ENCODE results near the gene TXNDC15.

DNA sequence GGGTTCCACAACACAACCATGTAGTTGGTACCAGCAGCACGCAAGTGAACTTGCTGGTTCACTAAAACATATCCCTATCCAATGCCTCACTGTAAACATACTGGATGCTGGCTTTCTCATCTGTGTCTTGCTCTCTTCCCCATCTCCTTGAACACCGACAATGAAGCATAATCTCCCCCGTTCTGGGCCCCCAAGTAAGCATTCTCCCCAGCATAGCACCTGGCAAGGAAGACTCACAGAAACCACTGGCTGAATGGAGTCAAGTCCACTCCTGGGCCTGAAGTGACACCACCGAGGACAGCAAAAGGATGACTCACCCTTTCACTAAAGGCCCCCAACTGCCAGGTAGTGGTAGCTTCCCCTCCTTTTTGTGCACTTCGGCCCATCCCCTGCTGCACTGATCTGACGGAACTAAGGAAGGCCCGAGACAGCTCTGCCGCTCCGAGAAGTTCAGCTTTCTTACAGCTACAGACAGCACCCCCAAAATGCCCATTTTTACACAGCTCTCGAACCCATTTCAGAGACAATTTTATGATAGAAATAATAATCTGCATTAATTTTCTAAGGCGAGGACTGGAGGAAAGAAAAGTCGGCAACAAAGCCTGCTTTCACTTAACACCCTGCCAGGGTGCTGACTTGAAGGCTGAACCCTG, 9.4 kb downstream of the VDAC1 start:
- PRO-cap, 5 experiments = no peak in any of the 5 experiments
- RAMPAGE, long total RNA, 2 experiments = no peak in any of the 2 experiments
- RRBS = no CpG with 5 or more reads among the region's 12 CpGs

DNA sequence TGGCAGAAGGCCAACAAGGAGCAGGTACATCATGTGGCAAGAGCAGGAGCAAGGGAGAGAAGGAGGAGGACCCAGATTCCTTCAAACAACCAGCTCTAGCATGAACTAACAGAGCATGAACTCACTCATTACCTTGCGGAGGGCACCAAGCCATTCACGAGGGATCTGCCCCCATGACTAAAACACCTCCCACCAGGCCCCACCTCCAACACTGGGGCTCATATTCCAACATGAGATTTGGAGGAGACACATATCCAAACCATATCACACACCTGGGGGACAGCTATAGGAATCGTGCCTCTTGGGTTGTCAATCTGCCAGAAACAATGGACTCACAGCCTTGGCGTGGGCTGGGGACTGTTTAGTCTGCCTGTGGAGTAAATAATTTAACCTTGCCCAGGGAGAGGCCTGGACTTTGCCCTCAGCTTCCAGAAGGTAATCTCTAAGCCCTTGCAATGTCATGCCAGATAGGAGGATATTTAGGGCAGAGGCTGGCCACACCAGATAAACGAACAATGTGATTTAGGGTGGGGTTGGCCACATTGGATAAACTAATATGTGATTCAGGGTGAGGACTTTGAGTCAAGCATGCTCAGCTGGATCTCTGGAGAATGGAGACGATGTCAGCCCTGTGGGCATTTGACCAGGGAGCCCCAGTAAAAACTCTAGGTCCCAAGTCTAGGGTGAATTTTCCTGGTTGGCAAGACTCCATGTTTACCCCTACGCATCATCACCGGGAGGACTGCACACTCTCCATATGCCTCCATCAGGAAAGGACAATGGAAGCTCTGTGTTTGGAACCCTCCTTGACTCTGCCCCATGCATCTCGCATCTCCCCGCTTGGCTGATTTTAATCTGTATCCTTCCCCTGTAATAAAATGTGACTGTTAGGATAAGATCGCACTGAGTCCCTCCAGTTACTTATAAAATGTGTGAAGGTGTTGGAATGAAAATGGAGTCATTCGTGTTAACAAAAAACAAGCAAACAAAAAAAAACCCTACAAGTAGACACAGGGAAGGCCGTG, 13.7 kb upstream of the VDAC1 start:
- PRO-cap, 5 experiments = peak in 4 of 5 experiments; most common plus-strand start position 466 of the sequence (in 4); most common minus-strand start position 359 of the sequence (in 2)
- RAMPAGE, long total RNA, 2 experiments = no peak in any of the 2 experiments
- RRBS = no CpG with 5 or more reads among the region's 13 CpGs

- PRO-cap, 5 experiments = no peak in any of the 5 experiments
- RAMPAGE, long total RNA, 2 experiments = no peak in any of the 2 experiments
- RRBS = no CpG with 5 or more reads among the region's 3 CpGs
Measured at GRCh38 chr5:134054134-134054361, 49.3 kb upstream of the VDAC1 start.

DNA sequence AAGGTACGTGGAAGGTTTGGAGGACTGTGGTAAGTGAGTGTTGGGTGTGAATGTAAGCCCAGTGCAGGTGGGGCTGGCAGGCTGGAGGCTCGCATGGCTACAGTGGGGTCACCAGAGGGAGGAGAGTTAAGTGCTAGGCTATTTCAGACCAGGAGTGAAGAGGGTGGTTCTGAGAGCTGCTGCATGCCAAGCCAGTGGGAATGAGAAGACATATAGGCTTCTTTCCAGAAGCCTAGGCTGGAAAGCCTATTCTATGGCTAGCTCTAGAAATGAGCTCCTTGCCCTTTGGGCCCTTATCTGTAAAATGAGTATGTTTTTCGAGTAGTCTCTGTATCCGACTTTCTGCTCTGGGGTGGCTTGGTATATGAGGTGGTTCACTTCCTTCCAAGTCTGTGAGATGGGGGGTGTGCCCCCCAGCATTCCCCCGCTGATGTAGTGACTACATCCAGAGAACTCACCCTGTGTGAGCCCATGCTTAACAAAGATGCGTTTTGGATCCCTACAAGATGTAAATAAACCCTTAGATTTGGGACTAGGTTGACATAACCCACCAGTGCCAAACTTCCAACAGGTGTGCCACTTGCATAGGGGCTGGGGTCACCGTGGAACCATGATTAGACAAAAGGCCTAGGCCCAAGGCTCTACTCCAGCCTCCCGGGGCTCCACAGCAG, 2.5 kb downstream of the TCF7 start:
- PRO-cap, 5 experiments = no peak in any of the 5 experiments
- RAMPAGE, long total RNA, 2 experiments = no peak in any of the 2 experiments
- RRBS = no CpG with 5 or more reads among the region's 8 CpGs

- PRO-cap, 5 experiments = no peak in any of the 5 experiments
- RAMPAGE, long total RNA, 2 experiments = no peak in any of the 2 experiments
- RRBS = no CpG with 5 or more reads among the region's 1 CpG
Measured at GRCh38 chr5:134193688-134193907, 16.8 kb upstream of the SKP1 start.

- PRO-cap, 5 experiments = no peak in any of the 5 experiments
- RAMPAGE, long total RNA, 2 experiments = no peak in any of the 2 experiments
- RRBS = no CpG with 5 or more reads among the region's 4 CpGs
Measured at GRCh38 chr5:134204603-134204986, 21.3 kb downstream of the PPP2CA start.

- PRO-cap, 5 experiments = peak in 1 of 5 experiments; most common minus-strand start chr5:134240807 (in 1)
- RAMPAGE, long total RNA, 2 experiments = no peak in any of the 2 experiments
- RRBS = no CpG with 5 or more reads among the region's 8 CpGs
Measured at GRCh38 chr5:134240240-134241225, 14.7 kb upstream of the PPP2CA start.

GRCh38 chr5:134396076-134396613, 15.5 kb downstream of the CDKN2AIPNL start:
- PRO-cap, 5 experiments = no peak in any of the 5 experiments
- RAMPAGE, long total RNA, 2 experiments = no peak in any of the 2 experiments
- RRBS = no CpG with 5 or more reads among the region's 4 CpGs

DNA sequence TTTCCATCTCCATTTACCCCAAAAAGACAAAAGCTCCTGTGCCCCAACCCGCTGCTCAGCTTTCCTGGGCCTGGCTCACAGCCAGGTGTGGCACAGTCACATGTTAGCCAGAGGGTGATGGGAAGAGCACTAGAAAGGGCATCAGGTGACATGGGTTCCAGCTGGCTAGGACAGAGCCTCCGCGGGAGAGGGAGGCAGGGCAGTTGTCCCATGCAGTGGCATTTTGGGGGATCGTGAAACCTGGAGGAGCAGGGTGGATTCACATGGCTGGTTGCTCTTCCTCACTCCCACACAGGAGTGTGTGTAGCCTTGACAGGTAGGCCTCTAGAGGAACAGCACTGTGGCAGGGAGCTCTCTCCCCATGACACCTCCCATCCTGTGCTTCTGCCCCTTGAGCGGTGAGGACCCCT, 47.5 kb upstream of the CDKN2AIPNL start:
- PRO-cap, 5 experiments = no peak in any of the 5 experiments
- RAMPAGE, long total RNA, 2 experiments = no peak in any of the 2 experiments
- RRBS = no CpG with 5 or more reads among the region's 5 CpGs

- PRO-cap, 5 experiments = peak in 5 of 5 experiments; most common plus-strand start chr5:134527233 (in 2); most common minus-strand start chr5:134526511 (in 4)
- RAMPAGE, long total RNA, 2 experiments = no peak in any of the 2 experiments
- RRBS = 2% methylated on average over 50 of the region's 91 CpGs
Measured at GRCh38 chr5:134526357-134527338, 1.2 kb downstream of the JADE2 start.

DNA sequence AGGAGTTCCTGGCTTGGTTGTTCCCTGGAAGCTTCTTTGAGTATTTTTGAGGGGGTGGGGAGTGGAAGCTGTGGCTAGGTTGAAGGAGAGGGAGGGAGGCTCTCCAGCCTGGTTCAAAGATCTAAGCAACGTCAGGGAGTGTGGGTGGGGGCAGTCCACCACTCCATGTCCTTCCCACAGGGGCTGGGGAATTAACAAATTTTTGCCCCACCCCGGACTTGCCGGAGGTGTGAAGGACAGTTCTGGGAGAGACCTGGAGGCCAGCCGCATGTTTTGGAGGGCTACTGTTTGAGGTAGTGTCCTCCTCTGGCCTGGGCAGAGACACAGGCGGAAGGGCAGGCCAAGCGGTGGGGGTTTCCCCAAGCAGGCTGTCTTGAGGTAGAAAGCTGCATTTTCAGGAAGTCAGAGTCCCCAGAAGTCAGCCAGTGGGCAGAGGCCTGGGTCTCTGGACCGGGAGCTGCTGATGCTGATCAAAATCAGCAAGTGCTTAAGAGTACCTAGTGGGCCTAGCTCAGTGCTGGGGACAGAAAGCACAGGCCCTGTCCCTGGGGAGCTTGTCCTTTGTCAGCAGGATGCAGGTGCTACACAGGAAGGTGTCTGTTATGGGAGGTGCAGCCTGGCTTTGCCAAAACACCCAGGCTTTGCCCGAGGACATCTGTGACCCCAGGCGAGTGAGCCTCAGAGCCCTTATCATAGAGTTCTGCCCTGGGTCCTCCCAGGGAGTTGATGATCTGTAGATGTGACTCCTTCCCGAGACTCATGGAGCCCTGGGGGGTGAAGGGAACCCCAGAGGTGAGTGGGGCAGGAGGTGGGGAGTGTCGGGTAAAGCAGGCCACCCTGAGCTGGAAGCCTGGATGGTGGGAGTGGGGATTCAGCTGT, 18.5 kb downstream of the JADE2 start:
- PRO-cap, 5 experiments = no peak in any of the 5 experiments
- RAMPAGE, long total RNA, 2 experiments = no peak in any of the 2 experiments
- RRBS = no CpG with 5 or more reads among the region's 11 CpGs

GRCh38 chr5:134573417-134573981, 48.0 kb downstream of the JADE2 start:
- PRO-cap, 5 experiments = no peak in any of the 5 experiments
- RAMPAGE, long total RNA, 2 experiments = no peak in any of the 2 experiments
- RRBS = no CpG with 5 or more reads among the region's 15 CpGs

DNA sequence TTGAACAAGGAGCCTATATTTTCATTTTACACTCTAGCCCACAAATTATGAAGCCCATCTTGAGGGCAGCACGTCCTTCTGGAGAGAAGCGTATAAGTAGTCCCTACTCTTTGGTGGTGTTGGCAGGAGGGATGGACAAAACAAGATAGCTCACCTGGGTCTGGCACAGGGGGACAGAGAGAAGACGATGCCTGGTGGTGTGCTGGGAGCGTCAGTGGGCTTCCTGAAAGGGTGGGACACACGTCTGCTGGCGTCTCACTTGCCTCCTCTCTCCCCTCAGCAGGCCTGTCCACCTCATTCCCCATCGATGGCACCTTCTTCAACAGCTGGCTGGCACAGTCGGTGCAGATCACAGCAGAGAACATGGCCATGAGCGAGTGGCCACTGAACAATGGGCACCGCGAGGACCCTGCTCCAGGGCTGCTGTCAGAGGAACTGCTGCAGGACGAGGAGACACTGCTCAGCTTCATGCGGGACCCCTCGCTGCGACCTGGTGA, 52.8 kb downstream of the JADE2 start:
- PRO-cap, 5 experiments = no peak in any of the 5 experiments
- RAMPAGE, long total RNA, 2 experiments = no peak in any of the 2 experiments
- RRBS = no CpG with 5 or more reads among the region's 15 CpGs

GRCh38 chr5:134626324-134626924, 6.2 kb downstream of the SAR1B start:
- PRO-cap, 5 experiments = peak in 1 of 5 experiments; most common plus-strand start chr5:134626640 (in 1); most common minus-strand start chr5:134626476 (in 1)
- RAMPAGE, long total RNA, 2 experiments = no peak in any of the 2 experiments
- RRBS = no CpG with 5 or more reads among the region's 1 CpG

DNA sequence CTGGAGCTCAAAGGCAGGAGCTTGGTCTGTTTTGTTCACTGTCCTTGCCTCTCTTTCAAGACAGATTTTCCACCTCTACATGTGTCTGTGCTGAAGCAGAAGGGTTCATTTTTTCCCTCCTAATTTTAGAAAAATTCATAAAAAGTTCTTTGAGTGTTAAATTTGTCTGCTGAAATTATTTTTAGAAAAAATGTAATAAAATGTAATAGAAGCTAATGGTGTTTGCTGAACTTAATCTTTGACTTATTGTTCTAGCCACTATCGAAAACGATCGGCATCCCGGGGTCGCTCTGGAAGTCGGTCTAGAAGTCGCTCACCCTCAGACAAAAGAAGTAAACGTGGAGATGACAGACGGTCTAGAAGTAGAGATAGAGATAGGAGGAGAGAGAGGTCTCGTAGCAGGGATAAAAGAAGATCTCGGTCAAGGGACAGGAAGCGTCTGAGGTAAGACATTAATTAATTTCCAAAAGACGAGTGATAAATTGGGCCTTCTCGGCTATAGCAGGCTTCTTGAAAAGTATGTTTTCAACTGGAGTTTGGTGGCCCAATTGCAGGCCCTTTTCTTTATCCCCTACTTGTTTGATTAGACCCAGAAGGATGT, 5.2 kb downstream of the DDX46 start:
- PRO-cap, 5 experiments = no peak in any of the 5 experiments
- RAMPAGE, long total RNA, 2 experiments = no peak in any of the 2 experiments
- RRBS = no CpG with 5 or more reads among the region's 14 CpGs

- PRO-cap, 5 experiments = no peak in any of the 5 experiments
- RAMPAGE, long total RNA, 2 experiments = no peak in any of the 2 experiments
- RRBS = no CpG with 5 or more reads among the region's 1 CpG
Measured at GRCh38 chr5:134770812-134771165, 12.2 kb downstream of the DDX46 start.

GRCh38 chr5:134874106-134874892, at the start of gene TXNDC15:
TSS of gene TXNDC15 (plus strand) at chr5:134874371.
- PRO-cap, 5 experiments = peak in 5 of 5 experiments; most common plus-strand start chr5:134874316 (in 4); most common minus-strand start chr5:134874263 (in 3)
- RAMPAGE, long total RNA, 2 experiments = start-site peak on the plus strand in 1 of 2 experiments, at chr5:134874369-134874418 at its widest, 235 to 264 reads per replicate
- RRBS = 1% methylated on average over 34 of the region's 77 CpGs

DNA sequence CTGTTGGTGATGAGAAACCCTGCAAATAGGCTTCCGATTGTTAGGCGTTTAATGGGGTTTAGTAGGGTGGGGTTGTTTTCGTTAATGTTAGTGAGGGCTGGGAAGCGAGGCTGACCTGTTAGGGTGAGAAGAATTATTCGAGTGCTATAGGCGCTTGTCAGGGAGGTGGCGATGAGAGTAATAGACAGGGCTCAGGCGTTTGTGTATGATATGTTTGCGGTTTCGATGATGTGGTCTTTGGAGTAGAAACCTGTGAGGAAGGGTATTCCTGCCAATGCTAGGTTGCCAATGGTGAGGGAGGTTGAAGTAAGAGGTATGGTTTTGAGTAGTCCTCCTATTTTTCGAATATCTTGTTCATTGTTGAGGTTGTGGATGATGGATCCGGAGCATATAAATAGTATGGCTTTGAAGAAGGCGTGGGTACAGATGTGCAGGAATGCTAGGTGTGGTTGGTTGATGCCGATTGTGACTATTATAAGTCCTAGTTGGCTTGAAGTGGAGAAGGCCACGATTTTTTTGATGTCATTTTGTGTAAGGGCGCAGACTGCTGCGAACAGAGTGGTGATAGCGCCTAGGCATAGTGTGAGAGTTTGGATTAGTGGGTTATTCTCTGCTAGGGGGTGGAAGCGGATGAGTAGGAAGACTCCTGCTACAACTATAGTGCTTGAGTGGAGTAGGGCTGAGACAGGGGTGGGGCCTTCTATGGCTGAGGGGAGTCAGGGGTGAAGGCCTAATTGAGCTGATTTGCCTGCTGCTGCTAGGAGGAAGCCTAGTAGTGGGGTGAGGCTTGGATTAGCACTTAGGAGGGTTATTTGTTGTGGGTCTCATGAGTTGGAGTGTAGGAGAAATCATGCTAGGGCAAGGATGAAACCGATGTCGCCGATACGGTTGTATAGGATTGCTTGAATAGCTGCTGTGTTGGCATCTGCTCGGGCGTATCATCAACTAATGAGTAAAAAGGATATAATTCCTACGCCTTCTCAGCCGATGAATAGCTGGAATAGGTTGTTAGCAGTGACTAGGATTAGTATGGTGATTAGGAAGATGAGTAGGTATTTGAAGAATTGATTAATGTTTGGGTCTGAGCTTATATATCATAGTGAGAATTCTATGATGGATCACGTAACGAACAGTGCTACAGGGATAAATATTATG, 20.5 kb downstream of the PCBD2 start:
- PRO-cap, 5 experiments = no peak in any of the 5 experiments
- RAMPAGE, long total RNA, 2 experiments = no peak in any of the 2 experiments
- RRBS = no CpG with 5 or more reads among the region's 29 CpGs

DNA sequence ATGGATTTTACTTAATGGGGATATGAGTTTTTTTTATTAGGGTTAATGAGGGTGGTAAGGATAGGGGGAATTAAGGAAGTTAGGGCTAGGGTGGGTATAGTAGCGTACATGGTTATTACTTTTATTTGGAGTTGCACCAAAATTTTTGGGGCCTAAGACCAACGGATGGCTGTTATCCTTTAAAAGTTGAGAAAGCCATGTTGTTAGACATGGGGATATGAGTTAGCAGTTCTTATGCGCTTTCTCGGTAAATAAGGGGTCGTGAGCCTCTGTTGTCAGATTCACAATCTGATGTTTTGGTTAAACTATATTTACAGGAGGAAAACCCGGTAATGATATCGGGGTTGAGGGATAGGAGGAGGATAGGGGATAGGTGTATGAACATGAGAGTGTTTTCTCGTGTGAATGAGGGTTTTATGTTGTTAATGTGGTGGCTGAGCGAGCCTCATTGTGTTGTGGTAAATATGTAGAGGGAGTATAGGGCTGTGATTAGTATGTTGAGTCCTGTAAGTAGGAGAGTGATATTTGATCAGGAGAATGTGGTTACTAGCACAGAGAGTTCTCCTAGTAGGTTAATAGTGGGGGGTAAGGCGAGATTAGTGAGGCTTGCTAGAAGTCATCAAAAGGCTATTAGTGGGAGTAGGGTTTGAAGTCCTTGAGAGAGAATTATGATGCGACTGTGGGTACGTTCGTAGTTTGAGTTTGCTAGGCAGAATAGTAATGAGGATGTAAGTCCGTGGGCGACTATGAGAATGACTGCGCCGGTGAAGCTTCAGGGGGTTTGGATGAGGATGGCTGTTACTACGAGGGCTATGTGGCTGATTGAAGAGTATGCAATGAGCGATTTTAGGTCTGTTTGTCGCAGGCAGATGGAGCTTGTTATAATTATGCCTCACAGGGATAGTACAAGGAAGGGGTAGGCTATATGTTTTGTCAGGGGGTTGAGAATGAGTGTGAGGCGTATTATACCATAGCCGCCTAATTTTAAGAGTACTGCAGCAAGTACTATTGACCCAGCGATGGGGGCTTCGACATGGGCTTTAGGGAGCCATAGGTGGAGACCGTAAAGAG, 21.7 kb downstream of the PCBD2 start:
- PRO-cap, 5 experiments = no peak in any of the 5 experiments
- RAMPAGE, long total RNA, 2 experiments = no peak in any of the 2 experiments
- RRBS = no CpG with 5 or more reads among the region's 25 CpGs

- PRO-cap, 5 experiments = no peak in any of the 5 experiments
- RAMPAGE, long total RNA, 2 experiments = no peak in any of the 2 experiments
- RRBS = no CpG with 5 or more reads among the region's 12 CpGs
Measured at GRCh38 chr5:134964173-134965114, 3.3 kb upstream of the CATSPER3 start.